BJ (cell line): Measurements from ENCODE around the gene DNAJC6.

- CAGE, long polyA plus RNA, result no peak
- RRBS, result no CpG with 5 or more reads among the region's 15 CpGs
Measured at GRCh38 chr1:64848870-64849624, 104.2 kb downstream of the RAVER2 start.

GRCh38 chr1:64863865-64864533 is 102.3 kb downstream of the JAK1 start:
- CAGE, long polyA plus RNA, result no peak
- RRBS, result no CpG with 5 or more reads among the region's 10 CpGs

DNA sequence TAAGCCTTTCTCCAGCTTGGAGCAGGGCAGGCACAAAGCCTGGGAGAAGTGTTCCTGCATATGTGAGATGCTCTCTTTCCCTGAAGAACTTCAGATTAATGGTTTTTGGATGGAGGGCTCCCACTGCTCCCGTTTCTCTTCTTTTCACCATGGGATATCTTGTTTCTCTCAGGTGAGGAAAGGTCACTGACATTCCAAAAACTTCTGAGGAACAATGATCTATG is 95.8 kb downstream of the JAK1 start:
- CAGE, long polyA plus RNA, result no peak
- RRBS, result no CpG with 5 or more reads among the region's 1 CpG

DNA sequence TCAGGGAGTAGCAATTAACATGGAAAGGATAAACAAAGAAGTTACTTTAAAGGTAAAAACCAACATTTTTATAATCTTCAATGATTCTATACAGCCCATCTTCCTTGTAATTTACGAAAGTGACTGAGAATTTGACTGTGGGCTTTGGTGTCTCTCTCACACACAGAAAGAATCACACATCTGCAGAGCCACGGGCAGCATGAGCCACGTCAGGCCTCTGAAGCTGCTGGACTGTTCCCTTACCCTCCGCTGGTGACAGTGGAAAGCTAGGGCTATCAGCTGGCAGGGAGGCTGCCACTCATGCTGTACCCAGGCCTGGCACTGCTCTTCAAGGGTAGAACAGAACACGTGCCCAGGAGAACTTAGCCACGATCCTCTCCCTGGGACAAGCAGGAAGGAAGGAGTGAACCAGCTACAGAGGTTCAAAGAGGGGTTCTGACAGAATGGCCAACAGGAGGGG is 90.8 kb downstream of the JAK1 start:
- CAGE, long polyA plus RNA, result no peak
- RRBS, result no CpG with 5 or more reads among the region's 6 CpGs

- CAGE, long polyA plus RNA, result no peak
- RRBS, result no CpG with 5 or more reads among the region's 7 CpGs
Measured at GRCh38 chr1:64894050-64894509, 72.3 kb downstream of the JAK1 start.

- CAGE, long polyA plus RNA, result no peak
- RRBS, result no CpG with 5 or more reads among the region's 5 CpGs
Measured at GRCh38 chr1:64922451-64923469, 43.6 kb downstream of the JAK1 start.

GRCh38 chr1:64953021-64953635 is 13.2 kb downstream of the JAK1 start:
- CAGE, long polyA plus RNA, result no peak
- RRBS, result no CpG with 5 or more reads among the region's 7 CpGs

GRCh38 chr1:64962265-64963022 is 3.9 kb downstream of the JAK1 start:
- CAGE, long polyA plus RNA, result no peak
- RRBS, result no CpG with 5 or more reads among the region's 14 CpGs

DNA sequence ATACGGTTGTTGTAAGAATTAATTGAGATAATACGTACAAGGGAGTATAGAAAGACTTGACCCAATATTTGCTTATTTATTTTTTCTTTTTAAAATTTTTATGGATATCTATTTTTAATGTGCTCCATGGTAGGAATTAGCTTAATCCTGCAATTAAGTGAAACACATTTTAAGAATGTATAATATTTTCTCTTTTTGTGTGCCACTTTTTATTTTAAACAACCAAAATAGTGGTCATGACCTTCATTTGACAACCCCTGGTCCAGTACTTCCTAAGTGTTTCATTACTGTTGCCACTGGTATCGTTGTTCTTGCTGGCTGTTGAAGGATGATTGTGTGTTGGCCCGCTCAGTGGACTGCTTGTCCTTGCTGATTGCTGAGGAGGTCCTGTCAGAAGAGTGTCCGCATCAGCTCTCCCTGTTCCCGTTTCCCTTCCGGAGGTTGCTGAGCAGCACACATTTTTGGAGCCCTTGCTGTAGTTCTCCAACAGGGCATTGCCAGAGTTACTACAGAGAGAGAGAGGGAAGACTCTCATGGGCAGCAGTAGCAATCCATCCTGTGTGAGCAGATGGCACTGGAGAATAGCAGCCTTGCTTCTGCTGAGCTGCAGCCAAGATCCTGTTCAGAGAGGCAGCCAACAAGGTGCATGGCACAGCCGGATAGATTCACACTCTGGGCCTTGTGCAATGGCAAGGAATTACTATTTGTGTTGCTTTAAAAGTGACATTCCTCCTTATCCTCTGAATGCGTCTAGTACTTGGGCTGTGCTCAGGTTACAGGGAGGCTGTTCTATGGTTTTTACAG is 27.0 kb downstream of the AK4 start:
- CAGE, long polyA plus RNA, result no peak
- RRBS, result no CpG with 5 or more reads among the region's 9 CpGs

GRCh38 chr1:65255832-65256149 is 53.6 kb upstream of the DNAJC6 start:
- CAGE, long polyA plus RNA, result no peak
- RRBS, result 91% methylated on average over 3 of the region's 6 CpGs

DNA sequence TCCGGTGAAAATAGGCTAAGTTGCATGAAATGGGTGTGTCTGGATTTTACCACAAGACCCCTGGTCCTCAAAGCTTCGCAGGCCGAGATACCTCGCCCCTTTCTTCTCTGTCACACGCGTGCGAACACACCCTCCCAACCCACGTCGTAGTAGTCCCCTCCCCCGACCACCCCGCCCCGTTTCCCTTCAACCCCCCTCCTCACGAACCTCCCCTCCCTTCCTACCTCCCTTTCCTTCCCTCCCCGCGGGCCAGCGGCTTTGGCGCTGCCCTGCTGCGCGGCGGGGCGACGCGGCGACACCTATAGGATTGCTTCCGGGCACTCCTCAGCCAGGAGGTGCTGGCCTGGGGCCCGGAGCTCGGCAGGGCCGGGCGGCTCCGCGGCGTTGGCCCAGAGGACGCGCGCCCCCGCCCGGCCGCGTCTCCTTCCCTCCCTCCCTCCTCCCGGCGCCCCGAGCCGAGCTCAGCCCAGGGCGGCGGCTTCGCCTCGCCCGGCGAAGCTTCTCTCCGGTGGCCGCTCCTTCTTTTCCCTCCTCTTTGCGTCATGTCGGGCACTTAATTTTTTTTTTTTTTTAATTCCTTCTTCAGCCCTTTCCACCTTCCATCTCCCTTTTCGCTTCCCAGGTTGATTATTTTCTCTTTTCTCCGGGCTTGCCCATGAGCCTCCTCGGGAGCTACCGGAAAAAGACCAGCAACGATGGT is at the start of gene DNAJC6:
Gene DNAJC6 (plus strand): TSS at position 453 of the 700 bp plus-strand sequence.
- CAGE, long polyA plus RNA, result no peak
- RRBS, result 2% methylated on average over 20 of the region's 58 CpGs

DNA sequence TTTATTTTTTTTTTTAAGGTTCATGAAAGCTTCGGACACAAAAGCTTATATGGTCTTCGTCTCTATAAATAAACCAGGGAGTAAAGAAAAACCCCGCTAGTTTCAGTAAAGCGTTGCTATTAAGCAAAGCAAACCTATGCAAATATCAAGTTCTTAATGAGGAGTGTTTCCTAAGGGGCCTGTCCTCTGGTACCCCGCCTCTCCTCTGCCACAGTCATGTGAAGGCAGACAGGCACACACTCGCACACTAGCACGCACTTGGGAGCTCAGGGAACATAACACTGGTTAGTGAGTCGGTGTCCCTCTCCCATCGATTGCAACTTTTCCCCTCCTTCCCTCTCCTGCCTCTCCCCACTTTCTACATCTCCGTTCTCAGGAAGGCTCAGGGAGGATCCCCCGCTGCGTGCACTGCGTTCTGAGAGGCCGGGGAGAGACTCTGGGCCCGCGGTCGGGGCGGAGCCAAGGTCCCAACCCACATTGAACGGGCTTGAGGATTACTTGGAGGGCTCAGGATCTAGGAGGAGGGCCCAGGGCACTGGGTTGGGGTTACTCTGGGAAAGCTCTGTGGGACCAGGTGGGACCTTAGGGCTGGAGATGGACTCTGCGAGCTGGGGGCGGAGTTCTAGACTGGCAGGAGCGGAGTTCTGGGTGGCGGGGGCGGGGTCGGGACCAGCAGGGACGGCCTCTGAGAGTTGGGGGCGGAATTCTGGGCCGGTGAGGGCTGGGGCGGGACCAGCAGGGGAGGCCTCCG is 723 bp upstream of the LEPR start:
- CAGE, long polyA plus RNA, result no peak
- RRBS, result no CpG with 5 or more reads among the region's 30 CpGs

- CAGE, long polyA plus RNA, result no peak
- RRBS, result no CpG with 5 or more reads among the region's 3 CpGs
Measured at GRCh38 chr1:65691868-65692302, 100.8 kb upstream of the PDE4B start.

- CAGE, long polyA plus RNA, result no peak
- RRBS, result no CpG with 5 or more reads among the region's 4 CpGs
Measured at GRCh38 chr1:66267529-66268221, 266.3 kb upstream of the SGIP1 start.

DNA sequence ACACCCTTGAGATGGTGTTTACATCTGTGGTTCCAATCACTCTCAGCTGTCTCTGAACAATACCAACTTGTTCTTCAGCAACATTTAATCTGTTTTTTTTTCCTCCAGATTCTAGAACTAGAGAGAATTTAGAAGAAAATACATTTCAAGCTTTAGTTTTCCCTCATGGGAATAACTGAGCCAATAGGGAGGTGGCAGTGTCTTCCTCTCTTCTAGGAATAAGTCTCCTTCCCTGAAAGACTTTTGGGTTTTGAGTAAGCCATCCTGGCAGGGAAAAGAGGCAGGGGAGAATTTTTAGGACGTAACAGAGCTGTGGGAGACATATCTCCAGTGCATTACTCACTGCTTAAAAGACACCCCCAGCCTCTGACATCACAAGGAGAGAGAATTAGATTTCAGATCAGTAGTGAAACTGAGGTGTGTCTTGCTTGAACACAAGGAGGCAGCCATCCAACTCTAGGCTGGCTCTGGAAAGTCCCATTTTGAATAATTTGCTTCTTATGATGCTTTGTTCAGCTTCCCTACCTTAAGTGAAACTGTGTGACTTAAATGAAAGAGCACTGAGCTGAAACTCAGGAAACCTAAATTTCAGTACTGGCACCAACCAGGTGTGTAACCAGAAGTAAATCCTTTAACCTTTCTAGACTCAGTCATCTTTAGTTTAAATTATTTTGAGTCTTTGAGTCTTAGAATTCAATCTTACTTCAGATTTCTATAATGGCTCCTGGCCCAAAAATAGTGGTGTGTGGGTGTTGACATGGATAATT is 251.7 kb upstream of the SGIP1 start:
- CAGE, long polyA plus RNA, result no peak
- RRBS, result no CpG with 5 or more reads among the region's 1 CpG

DNA sequence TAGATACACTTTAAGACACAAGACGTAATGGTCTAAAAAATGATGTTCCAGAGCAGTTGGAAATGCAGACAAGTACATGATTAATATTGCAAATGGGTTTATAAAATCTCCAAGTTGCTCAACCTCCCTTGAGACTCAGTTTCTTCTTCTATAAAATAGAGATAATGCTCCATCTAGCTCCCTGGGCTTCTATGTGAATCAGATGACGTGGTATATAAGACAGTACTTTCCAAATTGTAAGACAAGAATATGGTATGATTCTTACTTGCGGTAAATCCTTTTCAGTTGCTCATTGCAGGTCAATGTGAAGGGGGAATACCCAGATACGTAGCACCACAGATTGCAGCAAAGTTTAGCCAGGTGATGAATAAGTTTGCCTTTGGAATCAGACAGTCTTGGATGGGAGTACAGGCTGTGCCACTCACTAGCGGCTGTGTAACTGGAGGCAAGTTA is 224.7 kb upstream of the SGIP1 start:
- CAGE, long polyA plus RNA, result no peak
- RRBS, result no CpG with 5 or more reads among the region's 5 CpGs

DNA sequence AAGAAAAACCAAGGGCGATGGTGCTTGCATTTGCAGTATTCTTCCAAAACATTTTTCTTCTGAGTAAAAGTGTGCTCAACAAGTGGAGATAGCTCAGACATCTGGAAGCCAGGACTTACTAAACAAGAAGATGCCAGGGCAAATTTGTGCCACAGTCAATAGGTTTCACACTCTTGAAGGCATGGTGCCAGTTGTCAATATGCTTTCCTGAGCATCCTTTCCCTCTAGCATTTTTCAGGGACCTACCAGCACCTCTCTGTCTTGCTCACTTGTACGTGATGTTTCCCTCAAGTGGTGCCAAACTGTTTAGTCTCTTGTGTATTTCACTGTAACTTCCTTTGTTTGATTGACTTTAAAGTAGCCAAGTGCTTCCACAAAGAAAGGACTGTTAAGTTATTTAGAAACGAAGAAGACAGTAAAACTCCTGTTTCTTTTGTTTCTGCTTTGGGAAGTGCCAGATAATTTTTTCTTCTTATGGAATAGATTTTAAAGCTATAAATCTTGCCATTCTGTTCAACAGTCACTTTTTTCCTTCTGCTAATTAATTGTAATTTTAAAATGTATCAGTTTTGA is 193.9 kb upstream of the SGIP1 start:
- CAGE, long polyA plus RNA, result no peak
- RRBS, result no CpG with 5 or more reads among the region's 3 CpGs

DNA sequence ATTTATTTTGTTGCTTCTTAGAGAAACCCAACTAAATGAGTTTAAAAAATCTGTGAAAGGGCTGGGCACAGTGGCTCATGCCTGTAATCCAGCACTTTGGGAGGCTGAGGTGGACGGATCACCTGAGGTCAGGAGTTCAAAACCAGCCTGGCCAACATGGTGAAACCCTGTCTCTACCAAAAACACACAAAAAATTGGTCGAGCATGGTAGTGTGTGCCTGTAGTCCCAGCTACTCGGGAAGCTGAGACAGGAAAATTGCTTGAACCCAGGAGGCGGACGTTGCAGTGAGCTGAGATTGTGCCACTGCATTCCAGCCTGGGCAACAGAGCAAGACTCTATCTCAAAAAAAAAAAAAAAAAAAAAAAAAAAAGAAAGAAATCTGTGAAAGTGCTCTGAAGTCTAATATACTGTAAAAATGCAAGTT is 164.1 kb upstream of the SGIP1 start:
- CAGE, long polyA plus RNA, result no peak
- RRBS, result no CpG with 5 or more reads among the region's 5 CpGs

DNA sequence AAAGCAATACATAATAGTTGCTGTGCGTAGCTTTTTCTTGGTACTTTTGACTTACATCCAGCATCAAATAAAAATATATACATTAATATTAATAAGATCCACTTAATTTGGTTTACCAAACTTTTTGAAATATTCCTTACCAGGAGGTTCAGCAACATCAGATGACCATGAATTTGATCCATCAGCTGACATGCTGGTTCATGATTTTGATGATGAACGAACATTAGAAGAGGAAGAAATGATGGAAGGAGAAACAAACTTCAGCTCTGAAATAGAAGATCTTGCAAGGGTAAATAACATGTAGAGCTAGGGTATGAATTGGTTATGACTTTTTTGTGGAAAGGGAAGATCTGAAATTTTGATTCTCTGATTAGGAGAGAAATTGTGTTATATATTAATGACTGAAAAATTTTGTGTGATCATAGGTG is 21.2 kb downstream of the MIER1 start:
- CAGE, long polyA plus RNA, result no peak
- RRBS, result no CpG with 5 or more reads among the region's 2 CpGs

DNA sequence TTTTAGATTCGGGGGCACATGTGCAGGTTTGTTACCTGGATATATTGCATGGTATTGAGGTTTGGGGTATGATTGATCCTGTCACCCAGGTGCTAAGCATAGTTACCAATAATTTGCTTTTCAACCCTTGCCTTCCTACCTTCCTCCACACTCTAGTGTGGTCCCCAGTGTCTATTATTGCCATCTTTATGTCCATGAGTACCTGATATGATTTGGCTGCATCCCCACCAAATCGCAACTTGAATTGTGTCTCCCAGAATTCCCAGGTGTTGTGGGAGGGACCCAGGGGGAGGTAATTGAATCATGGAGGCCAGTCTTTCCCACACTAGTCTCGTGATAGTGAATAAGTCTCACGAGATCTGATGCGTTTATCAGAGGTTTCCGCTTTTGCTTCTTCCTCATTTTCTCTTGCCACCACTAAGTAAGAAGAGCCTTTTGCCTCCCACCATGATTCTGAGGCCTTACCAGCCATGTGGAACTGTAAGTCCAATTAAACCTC is 41.0 kb downstream of the IL23R start:
- CAGE, long polyA plus RNA, result no peak
- RRBS, result no CpG with 5 or more reads among the region's 6 CpGs